Thoracic aorta endothelial cell (primary cell): ENCODE measurements around a stretch of chr16.

DNA sequence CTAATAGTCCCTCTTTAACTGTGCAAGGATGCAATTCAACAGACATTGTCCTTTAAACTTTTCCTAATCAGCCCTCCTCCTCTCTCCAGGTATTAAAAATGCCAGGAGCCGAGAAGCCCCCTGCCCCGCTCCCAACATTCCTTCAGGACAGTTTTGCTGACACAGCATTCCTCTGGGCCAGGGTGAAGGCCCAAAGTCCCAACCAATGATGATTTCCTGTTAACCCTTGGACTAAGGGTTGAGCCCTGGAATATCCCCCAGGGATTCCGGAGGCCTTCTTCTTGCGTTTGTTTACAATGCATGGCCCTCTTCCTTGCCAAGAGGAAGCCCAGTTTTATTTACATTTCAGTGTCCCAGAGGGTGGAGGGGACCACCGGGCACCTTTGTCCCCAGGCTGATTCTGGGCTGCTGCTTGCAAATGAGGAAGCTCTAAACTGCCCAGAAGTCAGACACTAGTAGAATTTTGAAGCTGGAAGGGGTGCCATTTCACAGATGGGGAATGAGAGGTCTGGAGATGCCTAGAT lies 55.3 kb upstream of the CIBAR2 start:
- CAGE, long polyA plus RNA, result no peak

DNA sequence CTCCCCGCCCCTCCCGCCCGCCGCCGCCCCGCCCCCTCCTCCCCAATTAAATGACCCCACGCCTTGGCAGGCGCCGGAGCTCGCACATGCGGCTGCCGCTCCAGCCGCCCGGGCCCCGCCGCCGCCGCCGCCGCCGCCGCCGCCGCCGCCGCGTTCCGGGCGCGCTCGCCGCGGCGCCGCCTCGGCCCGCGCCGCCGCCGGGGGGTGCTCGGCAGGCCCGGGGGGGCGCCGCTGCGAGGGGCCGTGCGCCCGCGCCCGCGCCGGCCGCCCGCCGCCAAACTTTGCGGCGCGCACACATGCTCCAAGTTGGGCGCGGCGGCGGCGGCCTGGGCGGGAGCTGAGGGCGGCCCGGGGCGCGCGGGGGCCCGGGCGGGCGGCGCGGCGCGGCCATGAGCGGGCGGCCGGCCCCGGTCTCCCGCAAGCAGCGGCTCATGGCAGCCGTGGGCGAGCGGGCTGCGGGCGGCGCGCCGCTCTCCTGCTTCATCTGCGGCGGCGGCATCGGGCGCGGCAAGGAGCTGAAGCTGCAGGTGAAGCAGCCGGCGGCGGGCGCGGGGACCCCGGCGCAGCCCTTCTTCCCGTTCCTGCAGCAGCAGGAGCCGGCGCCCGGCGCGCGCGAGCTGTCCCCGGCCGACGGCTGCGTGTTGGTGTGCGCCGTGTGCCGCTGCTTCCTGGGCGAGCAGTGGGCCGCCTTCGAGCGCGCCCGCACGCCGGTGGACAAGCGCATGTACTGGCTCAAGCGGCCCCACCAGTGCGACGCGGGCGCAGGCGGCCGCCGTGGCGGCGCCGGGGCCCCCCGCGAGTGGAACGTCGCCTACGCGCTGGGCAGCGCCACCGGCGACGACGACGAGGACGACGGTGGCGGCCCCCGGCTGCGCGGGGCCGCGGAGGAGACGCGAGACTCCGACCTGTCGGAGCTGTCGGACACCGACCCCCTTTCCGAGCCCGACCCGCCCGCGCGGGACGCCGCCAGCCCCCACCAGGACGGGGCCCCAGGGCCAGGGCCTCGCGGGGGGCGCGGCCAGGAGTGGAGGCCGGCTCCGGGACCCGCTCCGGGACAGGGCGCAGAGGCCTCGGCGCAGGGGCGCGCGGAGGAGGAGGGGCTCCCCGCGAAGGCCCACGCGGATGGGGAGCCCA lies 57.2 kb upstream of the CIBAR2 start:
- CAGE, long polyA plus RNA, result no peak

GRCh38 chr16:85288958-85289284 lies 176.6 kb upstream of the CIBAR2 start:
- CAGE, long polyA plus RNA, result no peak

- CAGE, long polyA plus RNA, result no peak
These were observed 201.4 kb upstream of the CIBAR2 start for GRCh38 chr16:85313632-85314137.

- CAGE, long polyA plus RNA, result no peak
These were observed 217.3 kb upstream of the GSE1 start for GRCh38 chr16:85395357-85396590.

GRCh38 chr16:85436606-85437242 lies 176.4 kb upstream of the GSE1 start:
- CAGE, long polyA plus RNA, result no peak

GRCh38 chr16:85462237-85463104 lies 150.7 kb upstream of the GSE1 start:
- CAGE, long polyA plus RNA, result no peak

- CAGE, long polyA plus RNA, result no peak
These were observed 147.2 kb upstream of the GSE1 start for GRCh38 chr16:85465845-85466389.

GRCh38 chr16:85517915-85518342 lies 95.2 kb upstream of the GSE1 start:
- CAGE, long polyA plus RNA, result no peak

DNA sequence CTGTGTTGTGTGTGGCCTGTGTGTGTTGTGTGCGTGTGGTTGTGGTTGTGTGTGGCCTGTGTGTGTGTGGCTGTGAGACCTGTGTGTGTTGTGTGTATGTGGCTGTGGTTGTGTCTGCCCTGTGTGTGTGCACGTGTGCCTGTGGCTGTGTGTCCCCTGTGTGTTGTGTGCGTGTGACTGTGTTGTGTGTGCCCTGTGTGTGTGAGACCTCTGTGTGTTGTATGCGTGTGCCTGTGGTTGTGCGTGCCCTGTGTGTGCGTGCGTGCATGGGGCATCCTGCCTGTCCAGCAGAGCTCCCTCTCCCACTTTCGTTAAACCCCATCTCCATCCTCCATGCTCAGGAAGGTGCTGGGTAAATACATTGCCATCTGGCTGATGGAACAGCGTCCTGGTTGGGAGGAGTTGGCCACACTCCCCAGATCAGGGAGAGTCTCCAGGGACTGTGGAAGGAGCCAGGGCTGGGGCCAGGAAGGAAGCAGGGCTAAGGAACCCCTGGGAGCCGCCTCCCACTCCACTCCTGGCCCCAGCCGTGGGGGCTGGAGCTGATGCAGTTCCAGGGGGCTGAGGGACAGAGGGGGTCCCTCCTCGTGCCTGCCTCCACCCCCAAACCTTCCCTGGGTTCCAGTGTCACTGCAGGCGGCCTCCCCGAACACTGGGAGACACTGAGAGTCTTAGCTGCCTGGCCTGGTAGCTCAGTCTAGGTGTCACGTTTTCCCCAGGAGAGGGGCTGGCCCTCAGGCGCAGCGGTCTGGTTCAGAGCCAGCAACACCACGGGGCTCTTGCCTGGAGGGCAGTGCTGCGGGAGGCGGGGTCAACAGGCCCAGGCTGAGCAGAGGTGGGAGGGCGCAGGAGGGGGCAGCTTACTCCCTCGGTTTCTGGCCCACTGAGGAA lies 89.8 kb upstream of the GSE1 start:
- CAGE, long polyA plus RNA, result no peak

- CAGE, long polyA plus RNA, result no peak
These were observed 83.5 kb upstream of the GSE1 start for GRCh38 chr16:85529607-85530120.

DNA sequence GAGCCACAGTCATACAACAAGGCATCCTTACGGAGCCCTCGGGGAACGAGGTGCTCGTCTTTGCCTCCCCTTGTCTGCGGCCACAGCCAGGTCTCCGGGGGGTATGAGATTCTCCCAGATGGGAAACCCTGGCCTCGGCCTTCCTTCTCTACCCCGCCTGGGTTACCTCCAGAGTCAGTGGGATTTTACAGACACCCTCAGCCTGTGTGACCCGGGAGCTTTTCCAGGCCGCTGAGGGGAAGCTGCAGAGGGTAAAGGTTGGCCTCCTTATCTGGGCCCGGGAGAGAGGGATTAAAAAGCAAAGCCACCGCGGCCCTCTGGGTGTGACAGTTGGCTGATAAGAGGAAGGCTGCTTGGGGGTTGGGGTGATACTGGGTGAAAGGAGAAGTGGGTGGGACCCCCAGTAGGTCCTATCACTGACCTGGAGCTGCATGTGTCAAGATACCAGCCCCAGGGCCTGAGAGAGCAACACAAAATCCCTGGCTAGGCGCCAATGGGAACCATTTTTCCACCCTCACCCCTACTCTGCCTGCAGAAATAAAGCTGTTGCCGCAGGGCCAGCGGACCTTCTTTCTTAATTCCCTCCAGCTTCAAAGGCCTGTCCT lies 77.8 kb upstream of the GSE1 start:
- CAGE, long polyA plus RNA, result no peak

GRCh38 chr16:85555620-85556369 lies 57.3 kb upstream of the GSE1 start:
- CAGE, long polyA plus RNA, result no peak

DNA sequence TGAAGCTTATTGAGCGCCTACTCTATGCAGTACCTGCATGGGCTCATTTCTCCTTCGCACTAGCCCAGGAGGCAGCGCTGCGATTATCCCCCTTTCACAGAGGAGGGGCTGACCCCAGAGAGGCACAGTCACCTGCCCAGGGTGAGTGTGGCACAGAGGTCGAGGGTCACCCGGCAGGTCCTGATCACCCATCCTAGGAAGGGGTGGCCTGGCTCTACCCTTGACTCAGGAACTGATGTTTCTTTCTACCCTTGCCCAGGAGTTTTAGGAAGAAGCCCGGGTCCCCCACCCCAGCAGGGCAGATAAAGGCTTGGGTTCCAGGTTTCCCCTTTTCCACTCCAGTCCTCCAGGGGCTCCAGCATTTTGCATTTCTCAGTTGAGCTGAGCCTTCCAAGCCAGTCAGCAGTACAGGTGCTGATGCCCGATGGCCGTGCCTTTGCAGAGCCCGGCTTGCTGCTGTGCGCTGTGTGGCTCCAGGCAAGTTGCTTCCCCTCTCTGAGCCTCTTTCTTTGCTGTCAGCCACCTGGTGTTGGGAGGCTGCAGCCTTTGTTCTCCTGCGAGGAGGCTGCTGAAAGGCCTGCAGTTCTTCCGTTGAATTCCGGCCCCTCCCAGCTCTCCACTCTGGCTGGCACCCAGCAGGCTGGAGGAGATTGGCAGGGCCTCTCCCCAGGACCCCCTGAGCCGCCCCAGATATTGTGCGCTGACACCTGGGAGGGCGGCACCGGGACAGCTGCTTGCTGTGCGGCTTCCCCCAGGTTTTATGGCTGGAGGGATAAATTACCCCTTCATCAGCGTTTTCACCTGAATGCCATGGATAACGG lies 35.4 kb upstream of the GSE1 start:
- CAGE, long polyA plus RNA, result no peak

GRCh38 chr16:85579693-85580779 lies 33.1 kb upstream of the GSE1 start:
- CAGE, long polyA plus RNA, result no peak

DNA sequence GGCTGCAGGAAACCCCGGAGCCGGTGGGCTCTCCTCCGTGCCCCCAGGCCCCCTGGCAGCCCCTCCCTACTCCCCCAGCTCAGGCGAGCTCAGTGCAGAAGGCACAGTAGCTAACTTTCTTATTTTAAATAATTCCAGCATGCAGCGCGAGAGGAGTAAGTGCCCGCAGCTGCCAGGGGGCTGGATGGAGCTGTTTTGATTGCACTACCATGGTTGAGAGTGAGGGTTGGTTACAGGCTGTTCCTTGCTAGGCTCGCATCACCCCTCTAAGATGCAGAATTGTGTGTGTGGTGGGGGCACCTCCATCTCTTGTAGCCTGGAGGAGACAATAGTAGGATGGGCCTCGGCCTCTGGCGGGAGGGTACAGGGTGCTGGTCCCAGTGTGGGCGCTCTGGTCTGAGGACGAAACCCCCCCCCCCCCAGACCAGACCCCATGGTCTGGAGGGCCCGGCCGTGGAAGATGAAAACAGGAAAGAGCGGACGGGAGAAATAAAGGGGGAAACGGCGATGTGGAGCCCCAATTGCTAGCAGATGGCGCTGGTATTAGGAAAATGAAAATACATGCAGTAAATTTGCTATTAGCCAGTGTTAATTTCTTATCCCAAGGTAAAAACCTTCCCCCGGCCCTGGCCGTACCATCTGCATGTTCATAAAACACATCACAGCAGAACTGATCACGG lies 26.2 kb upstream of the GSE1 start:
- CAGE, long polyA plus RNA, result no peak

DNA sequence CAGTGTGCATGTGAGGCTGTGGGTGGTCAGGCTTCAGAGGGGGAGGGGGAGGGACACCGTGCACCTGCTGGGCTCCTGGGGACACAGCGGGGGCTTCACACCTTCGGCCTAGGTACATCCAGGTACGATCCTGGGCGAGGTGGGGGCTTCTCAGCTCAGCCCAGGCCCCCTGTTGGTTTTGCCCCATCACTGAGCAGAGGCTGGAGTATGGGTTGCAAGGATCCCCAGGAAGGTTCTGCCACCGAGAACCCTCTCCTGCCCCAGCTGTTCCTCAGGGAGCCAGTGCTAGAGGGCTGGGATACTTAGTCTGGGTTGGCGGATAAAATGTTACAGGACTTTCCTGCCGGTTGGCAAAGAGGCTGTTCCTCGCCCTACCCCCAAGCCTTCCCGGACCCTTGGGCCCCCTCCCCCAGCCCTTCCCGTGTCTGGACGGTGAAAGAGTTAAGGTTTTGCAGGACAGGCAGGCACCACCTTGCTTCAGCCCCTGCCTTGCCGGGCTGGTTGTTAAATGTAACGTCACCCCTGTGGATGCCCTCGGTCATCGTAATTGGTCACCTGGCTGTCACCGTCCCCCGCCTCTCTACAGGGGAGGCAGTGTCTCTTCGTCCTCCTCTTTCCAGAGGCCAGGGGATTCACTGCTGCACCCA lies 25.6 kb upstream of the GSE1 start:
- CAGE, long polyA plus RNA, result no peak

DNA sequence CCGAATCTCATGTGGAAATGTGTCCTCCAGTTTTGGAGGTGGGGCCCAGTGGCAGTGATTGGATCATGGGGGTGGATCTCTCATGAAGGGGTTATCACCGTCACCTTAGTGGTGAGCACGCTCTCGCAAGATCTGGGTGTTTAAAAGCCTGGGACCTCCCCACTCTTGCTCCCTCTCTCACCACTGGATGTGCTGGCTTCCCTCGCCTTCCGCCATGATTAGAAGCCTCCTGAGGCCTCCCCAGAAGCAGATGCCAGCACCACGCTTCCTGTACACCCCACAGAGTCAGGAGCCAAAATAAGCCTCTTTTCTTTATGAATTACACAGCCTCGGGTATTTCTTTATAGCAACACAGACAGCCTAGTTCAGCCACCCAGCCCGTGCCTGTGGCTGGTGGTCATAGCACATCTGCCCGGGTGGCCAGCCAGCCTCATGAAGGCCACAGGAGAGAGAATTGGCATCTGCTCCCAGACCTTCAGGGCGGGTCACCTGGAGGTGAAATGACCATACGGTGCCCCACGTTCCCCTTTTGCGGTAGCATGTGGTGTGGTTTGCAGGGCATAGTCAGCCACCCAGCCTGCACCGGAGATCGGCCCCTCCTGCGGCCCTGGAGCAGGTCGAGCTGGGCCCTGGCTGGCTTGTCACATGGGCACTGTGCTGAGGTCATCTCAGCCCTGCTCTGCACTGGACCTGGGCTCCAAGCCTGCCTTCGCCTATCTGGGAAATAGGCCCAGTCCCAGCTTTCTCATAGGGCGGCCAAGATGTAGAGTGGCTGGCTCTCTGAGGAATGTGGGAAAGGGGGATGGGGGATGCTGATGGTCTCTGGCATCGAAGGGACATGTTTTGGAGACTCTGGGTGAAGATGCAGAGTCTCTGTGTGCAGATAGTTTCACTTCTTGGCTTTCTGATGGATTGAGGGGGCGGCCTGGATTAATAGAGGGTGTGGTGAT lies 16.1 kb downstream of the GSE1 start:
- CAGE, long polyA plus RNA, result no peak

- CAGE, long polyA plus RNA, result no peak
These were observed 36.3 kb downstream of the GINS2 start for GRCh38 chr16:85652093-85653182.

GRCh38 chr16:85729902-85730444 lies 20.9 kb downstream of the C16orf74 start:
- CAGE, long polyA plus RNA, result no peak